ENCODE results near the gene LANCL1.

DNA sequence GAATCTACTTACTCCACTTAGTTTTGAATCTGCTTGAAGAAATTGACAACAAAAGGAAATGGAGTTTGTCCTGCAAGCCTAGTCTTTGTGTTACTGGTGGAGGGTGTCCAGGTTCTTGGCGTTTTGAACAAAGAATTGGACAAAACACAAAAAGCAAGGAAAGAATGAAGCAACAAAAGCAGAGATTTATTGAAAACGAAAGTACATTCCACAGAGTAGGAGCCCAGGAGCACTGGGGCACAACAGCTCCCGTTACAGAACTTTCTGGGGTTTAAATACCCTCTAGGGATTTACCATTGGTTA, 47.9 kb upstream of the PTH2R start:
- PRO-cap: no peak
- RAMPAGE, long total RNA, 4 experiments: no peak in any of the 4 experiments

DNA sequence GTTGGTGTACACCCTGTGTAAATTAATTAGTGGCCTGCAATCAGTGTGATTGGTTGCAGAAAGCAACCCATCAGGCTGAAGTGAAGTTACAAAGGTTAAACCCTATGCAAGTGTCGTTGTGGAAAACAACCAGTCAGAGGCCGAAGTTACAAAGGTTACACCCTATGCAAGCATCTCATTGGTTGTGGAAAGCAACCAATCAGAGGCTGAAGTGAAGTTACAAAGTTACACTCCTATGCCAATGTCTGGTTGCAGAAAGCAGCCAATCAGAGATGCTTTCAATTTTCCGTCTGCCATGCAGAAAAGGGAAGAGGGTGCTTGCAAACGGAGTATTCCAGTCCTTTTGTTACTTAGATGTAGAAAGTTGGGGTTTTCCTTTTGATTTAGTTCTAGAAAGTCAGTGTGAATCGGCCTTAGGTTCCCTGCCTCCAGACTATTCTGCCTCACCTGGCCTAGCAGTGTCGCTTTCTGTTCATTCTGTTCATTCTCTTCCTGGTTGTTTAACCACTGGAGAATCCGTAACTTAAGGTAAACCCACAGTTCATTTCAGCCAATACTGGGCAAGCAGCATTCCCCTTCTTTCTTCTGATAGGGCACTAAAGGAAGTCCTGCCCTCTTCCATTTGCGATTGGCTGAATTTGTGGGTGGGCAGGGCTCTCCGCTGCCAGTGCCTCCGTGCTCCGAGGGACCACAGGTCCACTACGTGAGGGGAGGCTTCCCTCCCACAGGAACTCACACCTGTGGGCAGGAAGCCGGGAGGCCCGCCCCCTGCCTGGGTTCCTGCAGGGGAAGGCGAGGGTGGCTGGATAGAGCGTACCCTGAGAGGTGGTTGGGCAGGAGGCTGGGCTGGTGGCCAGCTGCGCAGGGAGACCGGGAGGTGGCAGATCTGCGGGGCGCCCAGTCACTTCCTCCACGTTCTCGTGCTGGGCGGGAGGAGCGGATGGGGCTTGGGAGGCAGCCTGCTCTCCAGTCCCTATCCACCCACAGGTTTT, 47.3 kb upstream of the PTH2R start:
- PRO-cap: no peak
- RAMPAGE, long total RNA, 4 experiments: no peak in any of the 4 experiments

GRCh38 chr2:208463019-208463364, 56.4 kb downstream of the PTH2R start:
- PRO-cap: no peak
- RAMPAGE, long total RNA, 4 experiments: no peak in any of the 4 experiments

DNA sequence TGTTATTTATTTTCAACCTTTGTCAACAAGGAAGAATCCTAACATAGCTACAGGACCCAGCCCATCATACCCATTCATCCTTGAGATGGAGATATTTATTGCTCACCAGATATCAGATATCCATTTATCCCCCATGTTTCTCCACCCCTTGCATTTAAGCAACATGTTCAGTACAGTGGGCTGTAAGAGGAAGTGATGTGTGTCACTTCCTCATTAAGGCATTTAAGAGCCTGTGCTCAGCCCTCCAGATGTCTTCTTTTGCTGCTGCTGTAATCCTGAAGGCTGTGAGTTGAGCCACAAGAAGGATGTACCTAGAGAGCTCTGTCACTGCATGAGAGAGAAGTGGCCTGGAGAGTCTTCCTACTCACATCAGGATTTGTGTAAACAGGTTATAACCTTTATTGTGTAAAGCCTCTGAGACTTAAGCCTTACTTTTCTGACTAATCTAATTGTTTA, 151.9 kb upstream of the UNC80 start:
- PRO-cap: no peak
- RAMPAGE, long total RNA, 4 experiments: no peak in any of the 4 experiments

- PRO-cap: no peak
- RAMPAGE, long total RNA, 4 experiments: no peak in any of the 4 experiments
These were observed 110.5 kb upstream of the UNC80 start for GRCh38 chr2:209661047-209661648.

DNA sequence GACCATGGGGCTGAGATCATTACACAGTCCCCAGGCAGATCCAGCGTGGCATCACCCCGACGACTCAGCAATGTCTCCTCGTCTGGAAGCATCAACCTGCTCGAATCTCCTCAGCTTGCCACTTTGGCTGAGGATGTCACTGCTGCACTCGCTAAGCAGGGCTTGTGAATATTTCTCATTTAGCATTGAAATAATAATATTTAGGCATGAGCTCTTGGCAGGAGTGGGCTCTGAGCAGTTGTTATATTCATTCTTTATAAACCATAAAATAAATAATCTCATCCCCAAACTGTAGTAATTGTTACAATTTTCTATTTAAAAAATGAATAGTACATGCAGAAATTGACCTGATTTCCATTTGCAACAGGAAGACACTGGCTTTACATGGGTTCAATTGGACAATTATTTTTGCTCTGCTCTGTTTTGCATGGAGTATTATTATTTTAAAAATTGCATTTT, 41.4 kb upstream of the UNC80 start:
- PRO-cap: no peak
- RAMPAGE, long total RNA, 4 experiments: no peak in any of the 4 experiments

- PRO-cap: bidirectional peak, plus-strand start at chr2:210476893, minus-strand start at chr2:210476705
- RAMPAGE, long total RNA, 4 experiments: start-site peak on the minus strand in 4 of 4 experiments, at chr2:210476693-210476792 at its widest, 13 to 158 reads per replicate
These were observed at the start of gene LANCL1 for GRCh38 chr2:210475835-210476986. LANCL1 (minus strand) TSS chr2:210476759.

DNA sequence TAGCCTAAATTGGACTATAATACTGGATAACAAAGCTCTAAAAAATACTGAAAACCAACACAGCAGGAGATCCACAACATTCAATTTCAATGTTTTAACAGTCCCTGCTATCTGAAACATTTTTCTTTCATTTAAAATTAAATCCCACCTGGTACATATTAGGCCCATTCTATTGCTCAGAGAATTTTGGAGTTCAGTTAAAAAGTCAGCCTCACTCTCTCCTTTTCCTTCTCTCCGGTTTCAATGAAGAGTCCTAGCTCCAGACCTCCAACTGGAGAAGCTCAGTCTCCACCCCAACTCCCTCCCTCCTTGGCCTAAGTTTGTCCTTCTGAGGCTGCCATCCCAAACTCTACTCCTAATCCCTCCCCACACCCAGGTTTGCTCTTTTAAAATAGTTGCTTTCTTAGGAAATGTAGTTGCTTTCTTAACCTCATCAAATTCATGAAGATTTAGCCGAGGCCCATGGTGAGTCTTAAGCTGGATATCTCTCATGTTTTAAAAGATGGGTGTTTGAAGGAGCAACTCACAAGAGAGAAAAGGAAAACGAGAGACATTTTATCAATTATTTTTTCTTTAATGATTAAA, 835 bp upstream of the LANCL1 start:
- PRO-cap: no peak
- RAMPAGE, long total RNA, 4 experiments: no peak in any of the 4 experiments

DNA sequence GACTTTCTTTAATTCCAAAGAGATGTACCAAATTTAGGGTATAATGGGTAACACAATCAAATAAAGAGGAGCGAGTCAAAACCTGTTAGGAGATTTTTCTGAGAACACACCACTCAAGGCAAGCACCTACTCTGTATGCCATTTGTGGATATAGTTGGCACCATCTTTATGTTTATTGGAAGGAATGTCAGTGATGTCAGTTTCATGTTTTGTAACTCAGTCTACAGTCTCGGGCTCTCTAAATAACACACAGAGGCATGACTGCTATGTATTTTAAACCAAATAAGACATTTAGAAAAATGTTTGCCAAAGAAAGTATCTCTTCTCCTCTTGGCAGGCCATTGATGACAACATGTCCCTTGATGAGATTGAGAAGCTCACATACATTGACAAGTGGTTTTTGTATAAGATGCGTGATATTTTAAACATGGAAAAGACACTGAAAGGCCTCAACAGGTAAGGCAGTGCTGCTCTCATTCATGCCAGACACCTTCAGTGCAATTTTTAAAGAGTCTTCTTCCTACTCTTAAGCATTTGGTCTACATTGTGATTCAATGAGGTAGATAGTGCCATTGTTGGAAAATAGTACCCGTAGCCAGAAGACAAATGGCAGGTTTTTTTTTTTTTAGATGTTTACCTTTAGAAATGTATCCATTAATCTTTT, 59.8 kb downstream of the CPS1 start:
- PRO-cap: no peak
- RAMPAGE, long total RNA, 4 experiments: no peak in any of the 4 experiments

- PRO-cap: no peak
- RAMPAGE, long total RNA, 4 experiments: no peak in any of the 4 experiments
These were observed 290.7 kb downstream of the CPS1 start for GRCh38 chr2:210847005-210847512.

DNA sequence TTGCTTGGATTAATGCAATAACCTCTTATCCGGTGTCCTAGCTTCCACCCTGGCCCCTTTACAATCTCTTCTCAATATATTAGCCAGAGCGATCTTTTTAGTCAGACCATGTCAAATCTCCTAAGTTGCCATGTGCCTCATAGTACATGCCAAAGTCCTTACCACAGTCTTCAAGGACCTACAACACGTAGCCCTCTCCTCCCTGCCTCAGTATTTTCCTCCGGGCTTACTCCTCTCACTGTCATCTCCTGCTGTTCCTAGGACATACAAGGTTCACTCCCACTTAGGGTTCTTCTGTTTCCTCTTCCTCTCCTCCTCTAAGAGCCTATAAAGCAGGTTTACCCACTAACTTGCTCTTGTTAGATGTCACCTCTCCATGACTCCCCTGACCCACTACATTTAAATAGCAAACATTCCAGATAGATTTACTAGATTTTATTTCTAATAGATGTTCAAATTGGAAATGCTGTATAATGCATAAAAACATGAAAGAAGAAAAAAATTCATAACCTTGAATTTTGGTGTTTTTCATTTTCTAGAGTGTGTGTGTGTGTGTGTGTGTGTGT, 779.3 kb downstream of the ERBB4 start:
- PRO-cap: no peak
- RAMPAGE, long total RNA, 4 experiments: no peak in any of the 4 experiments

DNA sequence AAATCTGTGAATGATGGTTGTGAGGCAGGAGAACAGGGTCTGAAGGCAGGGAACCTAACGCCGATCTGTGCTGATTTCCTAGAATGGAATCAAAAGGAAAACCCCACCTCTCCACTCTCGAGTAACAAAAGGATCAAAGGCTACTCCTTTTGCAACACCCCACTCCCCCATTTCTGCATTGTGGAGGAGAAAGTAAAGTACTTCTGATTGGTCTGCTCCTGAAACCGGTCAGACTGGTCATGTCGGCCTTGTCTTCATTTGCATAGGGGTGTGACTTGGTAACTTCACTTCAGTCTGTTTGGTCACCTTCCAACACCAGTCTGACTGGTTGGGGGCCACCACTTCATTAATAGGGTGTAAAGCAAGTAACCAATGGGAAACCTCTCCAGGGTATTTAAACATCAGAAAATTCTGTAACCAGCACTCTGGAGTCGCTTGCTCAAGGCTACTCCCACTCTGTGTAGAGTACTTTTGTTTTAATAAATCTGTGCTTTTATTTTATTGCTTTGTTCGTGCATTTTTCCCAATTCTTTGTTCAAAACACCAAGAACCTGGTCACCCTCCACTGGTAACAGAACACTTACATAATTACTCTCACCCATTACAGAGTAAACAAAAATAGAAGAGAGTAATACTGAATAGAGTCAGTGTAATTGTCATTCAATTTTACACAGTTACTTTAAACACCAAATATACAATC, 771.8 kb downstream of the ERBB4 start:
- PRO-cap: no peak
- RAMPAGE, long total RNA, 4 experiments: no peak in any of the 4 experiments

- PRO-cap: no peak
- RAMPAGE, long total RNA, 4 experiments: no peak in any of the 4 experiments
These were observed 53.8 kb downstream of the ERBB4 start for GRCh38 chr2:212484704-212485239.

DNA sequence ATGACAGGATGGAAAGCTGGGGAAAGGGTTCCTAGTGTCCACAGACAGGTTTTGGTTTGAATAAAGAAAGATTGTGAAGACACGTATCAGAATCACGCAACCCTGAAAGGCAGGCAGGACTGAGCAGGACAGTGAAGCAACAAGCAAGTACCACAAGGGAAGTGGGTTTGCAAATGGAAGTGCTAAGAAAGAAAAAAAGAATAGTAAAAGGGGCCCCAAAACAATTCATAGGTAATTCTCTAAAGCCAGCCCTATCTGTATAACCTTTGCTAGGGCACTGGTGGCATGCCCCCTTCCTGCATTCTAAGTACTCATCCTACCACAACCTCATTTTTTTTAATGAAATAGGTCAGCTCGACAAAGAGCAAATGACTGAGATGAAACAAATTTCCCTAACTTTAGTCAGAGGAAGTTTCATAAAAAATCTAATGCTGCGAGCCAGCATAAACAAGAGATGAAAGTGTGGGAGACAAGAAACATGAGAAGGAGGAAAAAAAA, 32.3 kb downstream of the IKZF2 start:
- PRO-cap: no peak
- RAMPAGE, long total RNA, 4 experiments: no peak in any of the 4 experiments

GRCh38 chr2:213188979-213189990, 37.9 kb upstream of the IKZF2 start:
- PRO-cap: no peak
- RAMPAGE, long total RNA, 4 experiments: no peak in any of the 4 experiments

DNA sequence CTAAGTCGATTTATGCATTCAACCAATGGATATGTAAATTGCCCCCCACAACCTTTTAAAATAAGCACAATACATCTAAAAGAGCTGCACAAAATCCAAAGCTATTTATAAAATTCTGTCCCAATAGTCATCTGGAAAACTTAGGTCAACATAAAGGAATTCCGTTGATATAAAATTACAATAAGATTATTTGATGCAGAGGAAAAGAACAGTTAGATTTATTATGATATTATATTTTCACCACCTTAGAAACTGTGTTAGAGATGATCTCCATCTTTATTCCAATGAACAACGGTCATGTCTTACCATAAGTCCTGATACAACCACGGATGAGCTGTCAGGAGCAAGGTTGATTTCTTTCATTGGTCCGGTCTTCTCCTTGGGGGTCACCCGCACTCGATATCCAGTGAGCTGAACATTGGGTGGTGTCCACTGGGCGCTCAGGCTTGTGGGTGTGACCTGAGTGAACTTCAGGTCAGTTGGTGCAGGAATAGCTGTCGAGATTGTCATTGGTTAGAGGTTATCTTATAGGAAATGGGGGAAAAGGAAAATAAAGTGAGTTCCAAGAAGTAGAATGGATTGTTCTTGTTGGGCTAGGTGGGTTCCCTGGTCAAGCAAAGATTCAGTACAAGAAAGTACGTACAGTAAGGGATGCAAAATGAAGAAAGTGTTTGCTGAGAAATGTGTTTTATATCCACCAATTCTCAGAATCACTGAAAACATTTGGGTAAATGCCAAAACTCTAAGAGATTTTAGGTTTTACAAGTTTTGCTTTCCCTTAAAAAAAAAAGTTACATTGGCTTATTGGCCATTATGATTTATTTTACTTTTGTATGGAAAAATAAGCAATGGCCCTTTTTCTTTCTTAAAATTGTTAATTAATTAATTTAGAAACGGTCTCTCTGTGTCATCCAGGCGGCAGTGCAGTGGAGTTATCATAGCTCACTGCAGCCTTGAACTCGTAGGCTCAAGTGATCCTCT, 56.8 kb downstream of the FN1 start:
- PRO-cap: no peak
- RAMPAGE, long total RNA, 4 experiments: no peak in any of the 4 experiments

DNA sequence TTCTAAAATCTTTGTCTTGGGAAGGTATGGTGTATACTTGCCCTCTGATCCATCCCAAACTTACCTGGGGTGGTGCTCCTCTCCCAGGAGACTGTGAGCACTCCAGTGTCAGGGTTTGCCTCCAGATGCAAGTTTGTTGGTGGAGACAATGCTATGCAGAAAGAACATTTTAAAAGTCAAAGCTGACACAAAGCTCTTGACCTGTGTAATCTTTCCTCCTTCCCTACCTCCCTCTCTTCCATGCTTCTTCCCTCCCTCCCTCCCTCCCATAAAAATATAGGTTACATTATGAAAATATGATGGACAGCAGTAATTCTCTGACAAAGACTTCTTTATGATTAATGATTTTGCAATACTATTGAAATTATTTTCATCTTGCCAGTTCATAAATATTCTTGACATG, 38.8 kb downstream of the FN1 start:
- PRO-cap: no peak
- RAMPAGE, long total RNA, 4 experiments: no peak in any of the 4 experiments

GRCh38 chr2:215415201-215415656, 20.6 kb downstream of the FN1 start:
- PRO-cap: no peak
- RAMPAGE, long total RNA, 4 experiments: no peak in any of the 4 experiments

DNA sequence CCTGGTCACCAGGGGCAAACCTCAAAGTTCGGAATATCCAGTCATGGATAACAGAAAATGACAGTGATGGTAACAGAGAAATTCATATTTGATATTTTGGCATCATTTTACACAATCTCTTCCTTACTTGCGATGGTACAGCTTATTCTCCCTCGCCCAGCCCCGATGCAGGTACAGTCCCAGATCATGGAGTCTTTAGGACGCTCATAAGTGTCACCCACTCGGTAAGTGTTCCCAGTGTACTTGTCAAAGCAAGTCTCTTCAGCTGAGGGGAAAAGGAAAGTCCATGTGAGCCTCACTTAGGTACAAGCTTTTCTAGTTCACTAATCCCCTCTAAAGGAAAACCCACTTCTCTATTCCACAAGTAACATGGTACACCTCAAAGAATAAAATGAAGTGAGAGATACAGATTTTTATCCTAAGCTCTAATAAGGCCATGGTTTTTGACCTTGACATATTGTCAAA, 2.6 kb downstream of the FN1 start:
- PRO-cap: no peak
- RAMPAGE, long total RNA, 4 experiments: no peak in any of the 4 experiments

- PRO-cap: no peak
- RAMPAGE, long total RNA, 4 experiments: no peak in any of the 4 experiments
These were observed 69.5 kb upstream of the FN1 start for GRCh38 chr2:215505315-215505875.